ENCODE measurements around the genes CREBZF and CCDC81.

DNA sequence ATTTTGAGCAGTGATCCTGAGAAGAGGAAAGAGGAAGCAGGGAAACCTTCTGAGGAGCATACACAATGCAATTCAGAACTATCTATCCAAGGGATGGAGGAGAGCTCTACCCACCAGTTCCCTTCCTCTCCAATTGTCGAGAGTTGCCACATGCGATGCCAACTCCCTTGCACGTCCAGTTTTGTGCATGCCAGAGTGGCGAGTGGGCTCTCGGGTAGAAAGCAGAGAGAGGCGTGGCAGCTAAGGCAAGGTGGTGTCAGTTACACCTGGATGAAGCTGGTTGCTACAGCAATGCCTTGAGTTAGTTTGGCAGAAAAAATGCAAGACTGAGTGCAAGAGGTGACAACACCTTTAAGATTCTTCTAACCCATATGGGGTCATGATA, 420.4 kb upstream of the CCDC90B start:
- RRBS, result no CpG with 5 or more reads among the region's 6 CpGs

- RRBS, result no CpG with 5 or more reads among the region's 1 CpG
Observed at GRCh38 chr11:83852457-83853247, 566.5 kb upstream of the CCDC90B start.

- RRBS, result no CpG with 5 or more reads among the region's 3 CpGs
Observed at GRCh38 chr11:83910124-83910564, 624.0 kb upstream of the CCDC90B start.

DNA sequence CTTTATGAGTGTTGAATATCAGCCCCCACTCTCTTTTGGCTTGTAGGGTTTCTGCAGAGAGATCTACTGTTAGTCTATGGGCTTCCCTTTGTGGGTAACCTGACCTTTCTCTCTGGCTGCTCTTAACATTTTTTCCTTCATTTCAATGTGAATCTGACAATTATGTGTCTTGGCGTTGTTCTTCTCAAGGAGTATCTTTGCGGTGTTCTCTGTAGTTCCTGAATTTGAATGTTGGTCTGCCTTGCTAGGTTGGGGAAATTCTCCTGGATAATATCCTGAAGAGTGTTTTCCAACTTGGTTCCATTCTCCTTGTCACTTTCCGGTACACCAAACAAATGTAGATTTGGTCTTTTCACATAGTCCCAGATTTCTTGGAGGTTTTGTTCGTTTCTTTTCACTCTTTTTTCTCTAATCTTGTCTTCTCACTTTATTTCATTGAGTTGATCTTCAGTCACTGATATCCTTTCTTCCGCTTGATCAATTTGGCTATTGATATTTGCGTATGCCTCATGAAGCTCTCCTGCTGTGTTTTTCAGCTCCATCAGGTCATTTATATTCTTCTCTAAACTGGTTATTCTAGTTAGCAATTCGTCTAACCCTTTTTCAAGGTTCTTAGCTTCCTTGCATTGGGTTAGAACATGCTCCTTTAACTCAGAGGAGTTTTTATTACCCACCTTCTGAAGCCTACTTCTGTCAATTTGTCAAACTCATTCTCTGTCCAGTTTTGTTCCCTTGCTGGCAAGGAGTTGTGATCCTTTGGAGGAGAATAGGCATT, 79.7 kb downstream of the DLG2 start:
- RRBS, result no CpG with 5 or more reads among the region's 7 CpGs

GRCh38 chr11:85664545-85665422, at the start of gene CREBZF:
Gene CREBZF, minus strand, starts transcription at chr11:85665129.
- RRBS, result under 1% methylated on average over 33 of the region's 70 CpGs

GRCh38 chr11:85809049-85809675, 1.8 kb downstream of the SYTL2 start:
- RRBS, result no CpG with 5 or more reads among the region's 4 CpGs

GRCh38 chr11:85950748-85951134, 95.6 kb downstream of the CCDC83 start:
- RRBS, result no CpG with 5 or more reads among the region's 4 CpGs

DNA sequence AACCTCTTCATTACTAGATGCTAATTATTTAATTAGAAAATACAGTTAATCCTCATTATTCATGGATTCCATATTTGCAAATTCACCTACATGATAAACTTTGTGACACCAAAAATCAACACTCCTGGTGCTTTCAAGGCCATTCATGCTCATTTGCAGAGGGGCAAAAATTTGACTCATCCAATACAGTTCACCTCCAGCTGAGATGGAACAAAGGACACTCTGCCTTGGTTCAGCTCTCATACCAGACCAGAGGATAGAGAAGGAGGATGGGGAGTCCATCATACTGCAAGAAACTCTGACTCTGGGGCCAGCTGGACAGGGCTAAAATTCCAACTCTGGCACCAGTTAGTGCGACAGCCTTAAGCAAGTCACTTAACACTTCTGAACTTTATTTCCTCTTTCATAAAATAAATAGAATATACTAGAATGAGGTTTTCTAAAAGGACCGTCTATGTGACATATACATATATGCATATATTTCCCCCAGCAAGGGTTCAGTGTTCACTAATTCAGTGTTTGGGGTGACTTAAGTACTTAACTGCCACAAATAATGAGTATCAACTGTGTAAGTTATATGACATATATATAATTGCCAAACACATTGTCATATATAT, 88.8 kb downstream of the PICALM start:
- RRBS, result no CpG with 5 or more reads among the region's 2 CpGs

DNA sequence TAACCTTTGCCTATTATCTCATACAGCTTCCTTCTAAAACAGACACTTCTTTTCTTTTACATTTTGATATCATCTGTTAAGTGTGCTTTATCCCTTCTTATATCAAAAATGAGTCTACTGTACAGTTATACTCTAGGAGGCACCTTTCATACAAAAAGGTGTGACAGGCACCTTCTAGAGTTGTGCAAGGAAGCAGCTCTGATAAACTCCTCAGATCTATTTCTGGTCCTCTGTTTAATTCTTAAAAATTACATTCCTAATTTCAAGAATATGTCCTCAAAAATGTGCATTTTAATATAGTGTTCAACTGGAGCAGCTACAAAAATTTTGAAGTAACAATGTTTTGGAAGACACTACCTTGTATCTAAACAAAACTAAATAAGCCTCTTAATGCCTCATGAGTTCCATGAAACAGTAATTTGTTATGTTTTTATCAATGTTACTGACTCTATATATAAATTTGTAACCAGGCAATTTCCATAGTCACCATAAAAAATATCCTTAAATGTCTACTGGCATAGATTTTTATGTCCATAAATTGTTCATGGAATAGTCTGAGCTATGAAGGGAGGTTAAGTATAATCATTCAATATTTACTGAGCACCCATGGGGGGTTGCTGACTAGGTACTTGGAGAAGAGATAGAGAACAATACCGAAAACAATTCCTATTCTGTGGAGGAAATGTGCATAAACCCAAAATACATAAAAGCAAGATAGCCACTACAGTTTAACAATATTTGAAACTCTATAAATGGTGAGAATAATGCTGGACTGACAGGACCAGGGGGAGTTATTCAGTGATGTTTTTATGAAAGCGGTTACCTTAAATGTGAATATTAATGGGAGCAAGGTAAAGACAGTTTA, 10.0 kb downstream of the PICALM start:
- RRBS, result no CpG with 5 or more reads among the region's 2 CpGs

- RRBS, result no CpG with 5 or more reads among the region's 14 CpGs
Observed at GRCh38 chr11:86109060-86109871, 40.4 kb upstream of the PICALM start.

DNA sequence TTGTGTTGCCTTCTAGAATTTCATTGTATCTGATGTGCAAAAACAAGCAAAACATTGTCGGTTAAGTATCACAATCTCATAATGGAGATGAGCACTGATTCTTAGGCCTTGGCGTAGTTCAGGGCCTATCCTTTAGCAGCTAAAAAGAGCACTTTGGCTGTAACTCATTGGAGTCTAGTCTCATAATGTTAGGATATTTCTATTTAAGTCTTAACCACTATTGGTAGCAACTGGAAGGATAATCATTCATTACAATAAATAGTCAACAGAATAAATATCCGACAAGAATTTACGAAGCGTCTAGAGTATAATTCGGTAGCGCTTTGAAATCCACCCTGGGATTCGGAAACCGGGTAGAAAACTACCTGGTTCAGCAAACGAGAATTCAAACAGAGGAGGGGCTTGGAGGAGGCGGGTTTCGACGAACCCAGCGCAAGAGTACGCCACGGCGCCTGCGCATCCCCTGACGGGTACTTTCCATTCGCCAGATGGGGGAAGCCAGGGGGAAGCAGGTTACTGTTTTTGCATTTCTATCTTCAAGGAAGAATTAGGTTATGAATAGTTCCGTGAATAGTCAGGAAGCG, 396 bp upstream of the EED start:
- RRBS, result no CpG with 5 or more reads among the region's 22 CpGs

GRCh38 chr11:86374543-86375145, at the start of gene CCDC81:
Gene CCDC81, plus strand, starts transcription at chr11:86374887.
- RRBS, result 73% methylated on average over 6 of the region's 30 CpGs

- RRBS, result no CpG with 5 or more reads among the region's 5 CpGs
Observed at GRCh38 chr11:86508436-86509117, 133.9 kb downstream of the CCDC81 start.

DNA sequence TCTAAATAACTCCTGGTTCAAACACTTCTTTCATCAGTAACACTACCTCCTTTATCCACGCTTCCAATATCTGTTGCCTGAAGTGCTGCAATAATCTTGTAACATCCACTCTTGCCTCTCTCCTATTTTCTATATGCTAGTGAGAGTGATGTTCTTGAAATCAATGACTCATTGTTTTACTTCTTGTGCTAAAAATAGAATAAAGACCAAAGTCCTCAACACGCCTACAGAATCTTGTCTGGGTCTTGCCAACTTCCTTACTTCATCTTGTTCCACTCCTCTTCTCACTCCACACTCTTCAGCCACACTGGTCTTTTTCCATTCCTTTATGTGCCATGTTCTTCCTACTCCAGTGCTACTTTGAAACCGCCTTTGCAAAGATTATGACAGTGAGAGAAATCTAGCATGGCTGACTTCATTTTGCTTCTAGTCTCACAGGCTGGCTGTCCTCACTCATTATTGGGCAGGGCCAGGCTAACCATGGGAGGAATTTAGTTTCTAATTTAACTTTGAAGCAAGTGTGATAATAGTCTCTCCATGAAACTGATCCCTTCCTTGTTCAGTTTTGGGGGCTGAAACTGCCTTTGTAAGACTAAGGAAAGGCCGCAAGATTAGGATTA, 136.5 kb downstream of the CCDC81 start:
- RRBS, result no CpG with 5 or more reads among the region's 4 CpGs

GRCh38 chr11:86551175-86551771, 176.6 kb downstream of the CCDC81 start:
- RRBS, result no CpG with 5 or more reads among the region's 3 CpGs

DNA sequence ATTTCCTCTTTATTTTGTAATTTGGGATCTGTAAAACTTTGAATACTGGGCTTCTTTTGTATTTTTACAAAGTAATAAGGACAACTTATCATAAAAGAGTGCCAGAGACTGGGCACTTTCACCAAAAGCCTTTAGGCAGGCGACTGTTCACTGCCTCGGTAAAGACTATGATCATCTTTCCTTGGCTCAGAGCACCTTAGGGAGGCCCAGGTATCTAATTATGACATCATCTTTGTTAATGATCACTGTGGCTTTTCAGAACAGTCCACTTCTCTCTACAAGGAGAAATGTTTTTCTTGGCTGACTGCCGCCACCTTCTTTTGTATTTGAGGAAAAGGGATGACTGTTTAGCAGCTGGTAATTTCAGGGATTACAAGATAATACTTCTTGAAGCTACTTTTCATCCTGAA, 192.6 kb downstream of the CCDC81 start:
- RRBS, result no CpG with 5 or more reads among the region's 3 CpGs

- RRBS, result no CpG with 5 or more reads among the region's 11 CpGs
Observed at GRCh38 chr11:86628715-86629464, 171.5 kb upstream of the PRSS23 start.

- RRBS, result no CpG with 5 or more reads among the region's 5 CpGs
Observed at GRCh38 chr11:86670809-86671364, 129.5 kb upstream of the PRSS23 start.

DNA sequence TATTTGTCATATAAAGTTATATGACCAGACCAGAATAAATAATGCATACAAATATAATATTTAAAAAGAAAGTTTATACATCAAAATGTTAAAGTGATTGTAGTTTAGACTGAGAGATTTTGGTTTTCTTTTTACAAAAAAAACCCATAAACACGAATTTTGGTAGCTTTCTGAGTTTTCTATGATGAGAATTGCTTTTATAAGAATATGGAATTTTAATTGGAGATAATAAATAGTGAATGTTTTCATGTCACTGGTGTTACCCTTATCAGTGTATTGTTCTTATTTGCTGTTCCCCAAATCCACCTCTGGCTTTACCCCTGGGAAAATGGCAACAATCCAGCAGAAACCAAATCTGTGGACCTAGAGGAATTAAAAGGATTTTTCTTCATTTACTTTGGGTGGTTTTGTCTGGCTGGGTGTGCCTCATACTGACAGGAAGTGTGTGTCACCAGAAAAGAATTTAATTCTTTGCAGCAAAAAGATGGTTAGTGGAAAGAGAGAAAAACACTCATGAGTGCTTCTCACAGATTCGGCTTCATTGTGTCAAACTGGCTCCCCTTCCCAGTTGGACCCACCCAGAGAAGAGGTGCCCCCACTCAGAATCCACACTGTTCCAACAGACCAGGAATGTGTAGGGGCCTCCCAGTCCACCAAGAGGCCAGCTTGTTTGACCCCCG, 39.0 kb downstream of the FZD4 start:
- RRBS, result no CpG with 5 or more reads among the region's 3 CpGs

DNA sequence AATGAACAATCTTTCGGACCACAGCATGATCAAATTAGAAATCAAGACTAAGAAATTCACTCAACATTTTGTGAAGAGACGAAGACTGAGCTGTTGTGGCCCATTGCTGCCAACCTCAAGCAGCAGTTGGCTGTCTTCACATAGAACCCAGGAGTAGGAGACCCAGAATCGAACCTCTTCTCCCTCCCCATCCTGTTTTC, 13.5 kb upstream of the TMEM135 start:
- RRBS, result no CpG with 5 or more reads among the region's 3 CpGs